Placental epithelial cell (primary cell): ENCODE measurements around the gene SPTLC1.

DNA sequence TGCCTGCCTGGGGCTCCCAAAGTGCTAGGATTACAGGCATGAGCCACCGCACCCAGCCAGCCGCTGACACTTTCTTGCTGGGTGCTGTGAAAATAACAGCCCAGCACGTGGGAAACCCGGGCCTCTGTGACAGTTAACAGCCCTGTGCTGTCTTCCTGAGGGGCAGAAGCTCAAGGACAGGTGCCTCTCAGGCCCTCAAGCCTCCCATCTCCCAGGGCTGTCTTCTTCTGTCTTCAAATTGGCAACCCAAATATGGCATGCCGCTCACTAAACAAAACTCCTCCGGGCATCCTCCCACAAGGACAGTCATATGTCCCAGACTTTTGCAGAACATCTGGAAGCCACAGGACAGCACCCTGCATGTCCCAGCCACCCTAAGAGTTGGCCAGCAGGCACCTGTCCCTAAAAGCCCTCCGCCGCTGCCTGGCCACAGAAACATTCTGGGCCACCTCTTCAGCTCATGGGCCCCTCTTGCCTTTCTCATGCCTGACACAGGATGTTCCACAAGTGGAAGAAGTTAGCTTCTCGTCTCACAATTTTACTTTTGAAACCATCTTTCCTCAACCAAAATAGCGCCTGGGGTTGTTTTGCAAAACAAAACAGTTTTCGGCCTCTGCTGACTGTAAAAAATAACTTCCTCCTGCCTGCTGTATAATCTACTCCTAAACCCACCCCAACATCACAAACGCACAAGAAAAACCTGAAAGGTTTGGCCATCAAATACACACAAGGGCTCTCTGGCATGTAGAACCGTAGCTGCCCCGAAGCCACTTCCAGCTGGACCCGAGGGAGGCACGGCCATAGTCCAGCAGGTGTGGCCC, 233.8 kb downstream of the SYK start:
- CAGE, long polyA plus RNA: no peak

DNA sequence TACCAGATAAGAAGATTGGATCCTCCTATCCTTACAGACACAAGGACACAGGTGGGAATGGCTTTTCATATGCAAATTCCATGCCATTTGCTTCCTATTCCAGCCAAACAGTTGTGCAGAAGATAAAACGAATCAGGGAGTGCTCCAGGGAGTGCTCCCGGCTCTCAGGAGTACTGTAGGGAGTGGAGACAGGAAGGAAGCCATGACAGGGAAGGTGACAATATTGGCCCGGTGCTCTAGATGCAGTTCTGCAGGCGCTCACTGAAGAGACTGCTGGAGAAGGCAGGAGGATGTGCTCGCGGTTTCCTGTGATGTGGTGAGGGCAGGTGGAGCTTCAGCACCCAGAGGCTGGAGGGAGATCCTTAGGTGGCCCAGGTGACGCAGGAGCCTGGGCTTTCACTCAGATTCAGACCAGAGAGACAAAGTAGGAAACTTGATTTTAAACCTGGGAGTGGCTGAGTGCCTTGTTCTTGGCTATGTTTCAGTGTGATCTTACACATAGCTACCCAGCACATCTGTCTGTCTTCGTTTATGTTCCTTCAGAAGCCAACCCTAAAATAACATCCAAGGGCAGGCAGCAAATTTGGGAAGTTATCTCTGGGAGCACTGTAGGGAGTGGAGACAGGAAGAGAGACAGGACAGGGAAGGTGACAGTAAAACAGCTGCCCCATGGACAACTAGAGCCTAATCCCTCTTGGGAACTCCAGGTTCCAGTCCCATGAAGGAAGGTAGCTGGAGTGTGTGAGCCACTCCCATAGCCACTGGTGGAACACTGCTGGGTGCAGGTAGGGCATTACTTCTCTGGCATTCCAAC, 259.8 kb downstream of the AUH start:
- CAGE, long polyA plus RNA: no peak

- CAGE, long polyA plus RNA: no peak
These were observed 151.5 kb downstream of the AUH start for GRCh38 chr9:91209983-91210843.

- CAGE, long polyA plus RNA: no peak
These were observed 76.0 kb downstream of the AUH start for GRCh38 chr9:91285802-91286052.

- CAGE, long polyA plus RNA: no peak
These were observed 2.5 kb downstream of the AUH start for GRCh38 chr9:91358864-91359885.

DNA sequence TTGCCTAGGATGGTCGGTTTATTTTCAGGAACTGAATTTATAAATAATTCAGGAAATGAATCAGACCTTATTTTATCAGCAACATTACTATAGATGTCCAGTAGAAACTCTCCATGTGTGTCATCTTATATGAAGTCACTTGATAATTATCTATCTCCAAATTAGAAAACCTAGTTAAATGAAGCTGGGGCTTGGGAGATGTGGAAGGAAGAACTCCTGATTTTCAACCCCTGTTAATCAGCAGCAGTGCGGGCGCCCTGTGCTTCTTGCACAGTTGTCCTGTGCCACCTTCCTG, 13.4 kb upstream of the AUH start:
- CAGE, long polyA plus RNA: no peak

DNA sequence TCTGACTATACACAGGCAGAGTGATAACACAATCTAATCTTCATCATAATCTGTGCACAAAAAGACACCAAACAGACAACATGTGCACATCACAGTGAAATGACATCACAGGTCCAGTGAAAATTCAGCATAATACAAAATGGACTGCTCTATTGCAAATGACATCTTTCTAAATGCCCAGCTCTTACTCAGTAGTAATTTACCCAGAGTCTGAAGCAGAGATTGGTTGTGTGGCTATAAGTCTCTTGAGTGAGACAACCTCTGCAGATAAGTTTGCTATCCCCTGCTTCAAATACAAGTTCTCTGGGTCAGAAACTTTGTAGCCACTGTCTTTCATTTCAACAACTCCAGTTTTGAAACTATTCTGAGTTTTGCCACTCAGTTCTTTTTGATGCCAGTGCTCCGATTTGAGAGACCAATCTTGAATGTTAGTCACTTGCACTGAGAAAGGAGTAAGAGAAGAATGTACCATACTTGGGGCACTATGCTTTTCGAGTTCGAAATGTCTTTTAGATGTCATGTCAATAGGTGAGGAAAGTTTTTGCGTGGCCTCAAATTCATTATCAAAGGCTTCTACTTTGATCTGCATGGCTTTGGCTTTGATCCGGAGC, 14.4 kb downstream of the NFIL3 start:
- CAGE, long polyA plus RNA: no peak

- CAGE, long polyA plus RNA: no peak
These were observed 1.4 kb upstream of the NFIL3 start for GRCh38 chr9:91424913-91425520.

DNA sequence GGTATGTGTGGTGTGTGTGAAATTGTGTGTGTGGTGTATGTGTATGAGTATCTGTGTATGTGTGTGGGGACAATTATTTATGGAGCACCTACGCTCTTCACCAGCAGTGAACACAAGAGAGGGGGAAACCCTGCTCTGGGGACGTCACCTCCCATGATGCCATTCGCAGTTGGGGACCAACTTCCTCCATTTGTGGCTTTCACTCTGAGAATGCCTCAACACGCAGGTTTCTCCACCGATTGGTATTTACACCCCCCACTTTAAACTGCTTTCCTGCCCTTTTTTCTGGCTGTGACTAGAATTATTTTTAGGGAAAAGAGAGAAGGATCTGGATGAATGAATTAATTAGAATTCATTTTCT, 238.0 kb downstream of the ROR2 start:
- CAGE, long polyA plus RNA: no peak

GRCh38 chr9:91796324-91796699, 153.7 kb downstream of the ROR2 start:
- CAGE, long polyA plus RNA: no peak

- CAGE, long polyA plus RNA: no peak
These were observed 125.6 kb downstream of the ROR2 start for GRCh38 chr9:91824475-91824814.

DNA sequence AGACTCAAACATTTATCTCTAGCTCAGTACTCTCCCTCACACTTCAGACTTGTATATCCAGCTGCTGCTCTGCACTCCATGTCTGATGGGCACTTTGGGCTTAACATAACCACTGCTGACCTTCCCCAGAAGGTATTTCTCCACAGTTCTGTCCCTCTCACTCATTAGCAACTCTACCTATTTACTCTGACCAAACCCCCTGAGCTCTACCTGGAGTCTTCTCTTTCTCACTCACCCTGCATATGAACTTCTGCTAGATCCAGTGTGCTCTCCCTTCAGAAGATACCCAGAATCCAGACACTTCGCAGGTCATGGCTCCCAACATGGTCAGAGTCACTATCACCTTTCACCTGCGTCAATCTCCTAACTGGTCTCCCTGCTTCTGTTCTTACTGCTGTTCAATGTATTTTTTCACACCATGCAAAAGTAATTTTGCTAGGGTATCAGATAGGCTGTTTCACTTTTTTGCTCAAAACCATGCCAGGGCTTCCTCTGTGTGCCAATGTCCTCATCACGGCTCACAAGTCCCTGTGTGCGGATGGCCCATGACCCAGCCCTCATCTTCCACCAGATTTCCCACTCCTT, 71.8 kb downstream of the SPTLC1 start:
- CAGE, long polyA plus RNA: no peak

- CAGE, long polyA plus RNA: no peak
These were observed 38.0 kb downstream of the SPTLC1 start for GRCh38 chr9:92077054-92077811.

DNA sequence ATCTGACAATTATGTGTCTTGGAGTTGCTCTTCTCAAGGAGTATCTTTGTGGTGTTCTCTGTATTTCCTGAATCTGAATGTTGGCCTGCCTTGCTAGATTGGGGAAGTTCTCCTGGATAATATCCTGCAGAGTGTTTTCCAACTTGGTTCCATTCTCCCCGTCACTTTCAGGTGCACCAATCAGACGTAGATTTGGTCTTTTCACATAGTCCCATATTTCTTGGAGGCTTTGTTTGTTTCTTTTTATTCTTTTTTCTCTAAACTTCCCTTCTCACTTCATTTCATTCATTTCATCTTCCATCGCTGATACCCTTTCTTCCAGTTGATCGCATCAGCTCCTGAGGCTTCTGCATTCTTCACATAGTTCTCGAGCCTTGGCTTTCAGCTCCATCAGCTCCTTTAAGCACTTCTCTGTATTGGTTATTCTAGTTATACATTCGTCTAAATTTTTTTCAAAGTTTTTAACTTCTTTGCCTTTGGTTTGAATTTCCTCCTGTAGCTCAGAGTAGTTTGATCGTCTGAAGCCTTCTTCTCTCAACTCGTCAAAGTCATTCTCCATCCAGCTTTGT, 28.4 kb downstream of the SPTLC1 start:
- CAGE, long polyA plus RNA: no peak

GRCh38 chr9:92097803-92098564, 17.2 kb downstream of the SPTLC1 start:
- CAGE, long polyA plus RNA: no peak

DNA sequence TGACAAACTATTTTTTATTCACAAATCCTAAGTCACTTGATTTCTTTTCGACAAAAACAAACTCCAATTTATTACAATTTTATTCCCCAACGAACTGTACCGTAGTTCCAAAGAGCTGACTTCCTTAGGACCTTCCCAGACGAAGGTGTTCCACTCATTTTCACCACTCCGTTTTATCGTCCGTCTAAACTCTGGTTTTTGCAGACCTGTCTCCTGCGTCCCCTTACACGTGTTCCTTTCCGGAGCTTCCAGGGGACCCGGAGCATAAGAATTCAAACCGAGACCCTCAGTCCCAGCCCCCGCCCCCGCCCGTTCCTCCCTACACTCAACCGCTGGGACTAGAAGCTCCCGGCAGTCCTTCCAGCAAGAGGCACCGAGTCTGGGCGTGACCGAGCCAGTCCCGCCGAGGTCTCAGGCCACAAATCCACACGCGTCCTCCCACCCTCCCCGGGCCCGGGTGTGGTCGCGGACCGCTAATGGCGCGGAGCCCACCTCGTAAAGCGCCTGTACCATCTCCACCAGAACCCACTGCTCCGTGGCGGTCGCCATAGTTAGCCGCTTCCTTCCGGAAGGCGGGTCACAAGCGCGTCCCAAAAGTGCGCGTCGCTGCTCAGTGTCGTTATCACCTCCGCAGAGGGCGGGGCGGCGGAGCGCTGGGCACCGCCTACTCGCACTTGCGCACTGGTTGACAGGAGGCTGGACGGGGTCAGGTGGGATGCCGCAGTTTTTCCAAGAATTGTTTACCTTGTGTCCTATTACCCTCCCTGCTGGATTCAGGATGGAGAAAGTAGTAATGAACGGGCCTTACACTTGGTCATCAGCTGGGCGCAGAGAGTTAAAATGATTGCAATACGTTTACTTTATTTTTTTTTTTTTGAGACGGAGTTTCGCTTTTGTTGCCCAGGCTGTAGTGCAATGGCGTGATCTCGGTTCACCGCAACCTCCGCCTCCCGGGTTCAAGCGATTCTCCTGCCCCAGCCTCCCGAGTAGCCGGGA, at the start of gene SPTLC1:
TSS of gene SPTLC1 (minus strand) at position 592 of the 996 bp plus-strand sequence.
- CAGE, long polyA plus RNA: no peak

- CAGE, long polyA plus RNA: no peak
These were observed 15.0 kb downstream of the IPPK start for GRCh38 chr9:92654837-92655520.

DNA sequence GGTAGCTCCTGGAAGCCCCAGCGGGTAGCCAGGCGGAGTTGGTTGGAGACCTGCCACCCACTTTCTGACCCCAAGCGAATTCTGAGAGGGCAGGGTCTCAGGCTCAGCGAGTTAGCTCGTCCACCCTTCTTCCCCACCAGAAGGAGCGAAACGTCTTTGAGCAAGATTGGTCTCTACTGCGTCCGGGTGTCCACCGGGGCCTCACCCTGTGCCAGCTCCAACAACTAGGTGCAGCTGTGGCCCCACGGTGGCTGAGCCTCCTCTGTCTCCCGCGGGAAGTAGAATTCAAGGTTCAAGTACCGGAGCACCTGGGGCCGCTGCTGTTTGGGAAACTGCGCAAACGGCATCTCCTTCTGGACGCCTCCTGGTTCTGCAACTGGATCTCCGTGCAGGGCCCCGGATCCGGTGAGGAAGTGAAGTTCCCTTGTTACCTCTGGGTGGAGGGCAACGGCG, 34.3 kb upstream of the FGD3 start:
- CAGE, long polyA plus RNA: no peak

GRCh38 chr9:92968977-92969151, 21.5 kb downstream of the FGD3 start:
- CAGE, long polyA plus RNA: no peak

DNA sequence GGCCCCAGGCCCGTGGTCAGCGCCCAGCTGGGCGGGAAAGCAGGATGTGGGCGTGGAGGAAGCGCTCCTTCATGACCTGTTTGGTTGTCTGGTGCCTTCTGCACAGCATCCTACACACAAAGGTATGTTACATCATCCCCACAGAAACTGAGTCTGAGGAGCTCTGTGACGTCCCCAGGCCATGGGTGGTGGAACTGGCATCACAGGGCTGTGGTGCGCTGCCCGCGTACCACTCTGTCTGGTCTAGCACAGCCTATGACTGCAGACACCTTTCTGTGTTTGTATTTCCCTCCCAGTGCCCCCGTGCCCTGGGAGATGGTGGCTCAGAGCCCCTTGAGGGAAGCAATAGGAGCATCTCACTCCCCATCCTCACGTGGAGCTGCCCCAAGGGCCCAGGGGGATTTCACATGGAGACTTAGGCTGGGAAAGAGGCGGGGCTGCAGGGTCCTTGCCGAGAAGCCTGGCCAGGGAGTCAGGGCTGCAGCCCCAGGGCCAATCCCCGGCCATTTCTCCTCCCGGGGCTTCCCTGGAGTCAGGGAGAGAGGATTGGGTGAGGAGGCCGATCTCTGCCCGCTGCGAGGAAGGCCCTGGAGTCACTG, 37.5 kb upstream of the SUSD3 start:
- CAGE, long polyA plus RNA: no peak